Zone of skin (tissue), 1 donor: ENCODE measurements around a stretch of chr10.

DNA sequence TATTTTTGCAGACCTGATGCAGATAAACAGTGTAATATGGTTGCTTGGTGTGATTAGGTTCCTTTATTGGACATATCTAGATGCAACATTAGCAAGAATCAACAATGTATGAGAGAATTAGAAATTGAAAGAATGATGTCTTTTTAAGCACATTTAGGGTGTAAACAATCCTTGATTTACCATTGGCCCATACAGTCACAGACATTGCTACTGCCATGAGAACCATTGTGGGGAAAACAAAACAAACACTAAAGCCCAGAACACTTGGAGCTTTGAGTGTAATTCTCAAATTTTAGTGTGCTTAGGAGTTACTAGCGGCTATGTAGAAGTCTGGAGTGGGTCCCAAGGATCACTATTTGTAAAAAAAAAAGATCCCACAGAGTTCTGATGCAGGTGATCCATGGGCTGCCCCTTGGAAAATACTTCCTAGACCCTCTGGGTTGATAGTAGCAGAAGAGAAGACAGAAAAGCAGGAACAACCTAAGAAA, 36.8 kb downstream of the SLK start:
- RRBS, result no CpG with 5 or more reads among the region's 1 CpG

- RRBS, result no CpG with 5 or more reads among the region's 4 CpGs
Observed at GRCh38 chr10:104020285-104020680, 53.3 kb downstream of the SLK start.

DNA sequence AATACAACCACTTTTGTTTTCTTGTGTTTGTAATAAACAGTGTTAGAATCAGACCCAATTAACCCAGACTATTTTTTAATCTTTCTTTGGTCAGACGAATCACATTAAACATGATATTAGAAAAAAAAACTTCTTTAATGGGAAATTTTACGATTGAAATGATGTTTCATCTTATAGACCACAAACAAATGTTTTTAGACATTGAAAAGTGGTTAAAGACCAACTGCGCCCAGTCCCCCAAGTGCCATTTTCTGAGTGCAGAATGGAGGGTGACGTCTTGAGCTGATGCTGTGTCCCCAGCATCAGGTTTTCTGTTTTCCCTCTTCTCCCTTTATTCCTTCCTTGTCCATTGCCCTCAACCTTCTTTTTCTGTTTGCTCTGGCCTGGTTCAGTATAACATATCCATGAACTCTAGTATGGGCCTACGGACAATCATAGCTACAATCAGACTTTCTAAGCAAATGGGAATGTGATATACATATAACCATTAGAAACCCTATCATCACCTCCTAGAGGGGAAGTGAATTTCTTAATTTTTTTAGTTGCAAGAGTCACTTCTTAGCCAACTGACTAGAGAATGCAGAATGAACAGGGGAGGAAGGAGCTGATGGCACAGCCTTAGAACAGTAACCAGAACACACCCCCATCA, 54.4 kb downstream of the COL17A1 start:
- RRBS, result no CpG with 5 or more reads among the region's 5 CpGs

- RRBS, result no CpG with 5 or more reads among the region's 10 CpGs
Observed at GRCh38 chr10:104036737-104037118, 49.0 kb downstream of the COL17A1 start.

DNA sequence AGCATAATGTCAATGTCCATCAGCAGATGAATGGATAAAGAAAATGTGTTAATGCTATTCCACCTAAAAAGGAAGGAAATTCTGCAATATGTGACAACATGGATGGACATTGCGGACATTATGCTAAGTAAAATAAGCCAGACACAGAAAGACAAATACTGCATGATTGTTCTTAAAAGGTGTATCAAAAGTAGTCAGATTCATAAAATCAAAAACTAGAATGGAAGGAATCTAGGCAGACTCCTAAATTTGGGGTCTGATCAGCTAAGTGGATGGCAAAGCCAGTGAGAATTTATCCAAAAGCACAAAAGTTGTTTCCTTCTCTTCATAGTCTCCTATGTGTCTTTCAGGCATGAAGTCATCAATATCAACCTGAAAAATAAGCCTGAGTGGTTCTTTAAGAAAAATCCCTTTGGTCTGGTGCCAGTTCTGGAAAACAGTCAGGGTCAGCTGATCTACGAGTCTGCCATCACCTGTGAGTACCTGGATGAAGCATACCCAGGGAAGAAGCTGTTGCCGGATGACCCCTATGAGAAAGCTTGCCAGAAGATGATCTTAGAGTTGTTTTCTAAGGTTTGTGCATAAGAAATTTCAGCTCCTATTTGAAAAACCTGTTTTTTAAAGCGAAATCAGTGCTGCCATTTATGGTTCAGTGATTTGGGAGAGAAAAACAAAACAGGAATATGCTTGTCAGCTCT, 4.7 kb downstream of the GSTO1 start:
- RRBS, result no CpG with 5 or more reads among the region's 4 CpGs

- RRBS, result no CpG with 5 or more reads among the region's 7 CpGs
Observed at GRCh38 chr10:104259980-104260754, 5.5 kb downstream of the GSTO1 start.

GRCh38 chr10:104339456-104340884, 1.7 kb upstream of the ITPRIP start:
- RRBS, result no CpG with 5 or more reads among the region's 18 CpGs

- RRBS, result no CpG with 5 or more reads among the region's 11 CpGs
Observed at GRCh38 chr10:104342616-104343346, 4.5 kb upstream of the ITPRIP start.

DNA sequence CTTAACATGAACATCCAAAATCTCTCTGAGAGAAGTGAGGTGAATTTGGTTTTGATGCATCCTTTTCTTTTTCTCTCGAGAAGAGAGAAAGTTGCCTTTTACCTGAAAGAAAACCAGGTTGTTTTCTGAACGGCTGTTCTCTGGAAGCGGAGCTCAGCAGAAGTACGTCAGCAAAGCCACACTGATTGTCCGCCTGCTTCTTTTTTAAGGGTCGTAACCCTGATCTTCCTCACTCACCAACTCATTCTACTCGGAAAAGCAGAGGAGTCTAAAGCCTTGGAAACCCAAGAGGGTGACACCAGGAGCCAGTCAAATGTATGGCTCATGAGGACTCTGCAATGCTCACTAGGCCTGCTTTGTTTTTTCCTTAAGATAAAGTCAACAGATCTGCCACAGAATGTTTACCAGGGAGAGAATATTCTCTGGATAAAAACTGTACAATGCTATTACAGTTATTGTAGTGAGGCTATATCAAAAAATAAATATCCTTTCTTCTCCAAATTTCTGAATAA, 1236.7 kb downstream of the SORCS3 start:
- RRBS, result no CpG with 5 or more reads among the region's 7 CpGs

- RRBS, result no CpG with 5 or more reads among the region's 6 CpGs
Observed at GRCh38 chr10:106648587-106649122, 515.9 kb downstream of the SORCS1 start.

DNA sequence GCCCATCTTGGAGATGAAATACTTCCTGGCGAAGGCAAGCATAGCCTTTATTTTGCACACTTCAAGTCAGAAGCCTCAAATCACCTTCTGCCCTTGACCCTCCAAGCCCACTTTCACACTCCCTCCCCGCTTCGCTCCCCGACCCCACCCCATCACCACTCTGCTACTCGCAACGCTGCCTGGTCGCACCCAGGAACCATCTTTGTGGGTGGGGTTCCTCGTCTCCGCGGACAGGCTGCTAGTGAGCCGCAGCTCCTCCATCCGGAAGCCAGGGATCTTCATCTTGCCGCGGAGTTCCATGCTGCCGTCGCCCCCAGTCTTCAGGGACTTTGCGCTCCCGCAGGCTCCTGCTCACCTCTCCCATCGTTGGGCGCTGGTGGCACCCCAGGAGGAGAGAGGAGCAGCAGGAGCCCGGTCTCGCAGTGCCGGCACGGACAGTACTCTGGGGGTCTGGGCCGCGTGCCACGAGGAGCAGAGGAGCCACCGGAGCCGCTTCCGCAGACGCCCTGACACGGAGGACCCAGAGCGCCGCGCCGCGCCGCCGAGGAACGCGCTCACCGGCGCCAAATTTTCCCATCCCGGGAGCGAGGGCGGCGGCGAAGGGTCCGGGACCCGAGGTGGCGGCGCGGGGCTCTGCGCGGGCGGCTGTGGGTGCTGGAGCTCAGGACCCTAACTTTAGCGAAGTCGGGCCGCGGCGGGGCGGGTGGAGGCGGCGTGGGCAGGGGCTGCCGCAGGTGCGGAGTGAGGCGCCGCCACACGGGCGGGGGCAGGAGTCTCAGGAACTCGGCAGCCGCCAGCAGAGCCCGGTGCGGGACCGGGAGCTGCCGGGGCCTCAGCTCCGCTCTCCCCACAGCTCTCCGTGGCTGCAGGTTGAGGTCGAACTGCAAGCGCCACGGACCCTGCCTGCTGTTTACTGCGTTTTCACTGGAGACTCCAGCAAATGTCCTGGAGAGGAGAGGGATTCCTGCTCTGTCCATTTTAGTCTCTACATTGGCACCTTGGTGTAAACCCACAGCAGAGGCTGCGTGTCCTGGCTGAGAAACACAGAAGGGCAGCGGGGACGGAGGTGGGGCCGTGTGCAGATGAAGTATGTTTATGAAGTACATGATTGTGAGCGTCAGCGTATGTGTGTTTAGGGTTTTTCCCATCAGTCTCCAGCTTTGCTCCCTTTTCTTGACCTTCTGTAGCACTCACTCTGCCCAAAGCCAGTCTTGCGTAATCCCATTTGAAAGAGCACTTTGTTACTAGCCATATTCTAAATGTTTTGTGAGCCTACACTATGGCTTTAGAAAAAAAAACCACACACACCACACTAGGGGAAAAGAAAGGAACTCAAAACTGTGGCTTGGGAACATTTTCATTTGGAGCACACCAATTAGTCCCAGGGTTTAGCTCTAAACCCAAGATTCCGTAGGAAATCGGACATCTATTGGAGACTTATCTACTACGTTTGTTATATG, 750.3 kb upstream of the SORCS1 start:
- RRBS, result 10% methylated on average over 20 of the region's 92 CpGs

GRCh38 chr10:109969053-109969751, 38.6 kb upstream of the ADD3 start:
- RRBS, result no CpG with 5 or more reads among the region's 12 CpGs

- RRBS, result no CpG with 5 or more reads among the region's 6 CpGs
Observed at GRCh38 chr10:110003431-110004041, 4.2 kb upstream of the ADD3 start.

DNA sequence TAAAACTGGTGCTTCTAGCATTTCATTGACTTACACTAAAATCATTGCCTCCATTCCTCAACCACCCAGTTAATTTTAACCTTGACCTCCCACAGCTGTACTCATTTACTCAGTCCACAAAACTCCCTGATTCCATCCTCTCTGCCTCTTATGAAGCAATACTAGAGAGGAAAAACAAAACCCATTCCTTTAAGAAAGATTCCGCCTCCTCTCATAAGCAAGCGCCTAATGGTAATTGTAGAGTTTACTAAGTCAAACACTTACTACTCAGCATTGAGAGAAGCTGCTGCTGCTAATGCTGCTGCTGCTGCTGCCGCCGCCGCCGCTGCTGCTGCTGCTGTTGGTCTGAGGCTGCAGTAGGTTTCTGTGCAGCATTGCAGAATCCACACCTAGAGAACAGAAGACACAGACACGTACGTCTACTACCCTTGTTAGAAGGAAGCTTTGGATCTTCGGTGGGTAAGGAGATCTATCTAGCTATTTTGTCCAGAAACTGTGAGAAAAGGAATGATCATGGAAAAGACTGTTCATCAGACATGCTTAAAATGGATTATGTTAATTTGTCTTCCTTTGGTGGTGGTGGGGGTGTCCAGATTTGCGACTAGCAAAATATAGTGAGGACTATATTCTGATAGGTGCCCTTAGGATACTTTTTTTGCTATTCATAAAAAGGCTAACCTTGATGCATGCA, 1.9 kb upstream of the ADD3 start:
- RRBS, result no CpG with 5 or more reads among the region's 10 CpGs

GRCh38 chr10:110048082-110048548, 40.3 kb downstream of the ADD3 start:
- RRBS, result no CpG with 5 or more reads among the region's 3 CpGs

- RRBS, result no CpG with 5 or more reads among the region's 5 CpGs
Observed at GRCh38 chr10:110074129-110074792, 66.5 kb downstream of the ADD3 start.

- RRBS, result 1% methylated on average over 6 of the region's 51 CpGs
Observed at GRCh38 chr10:110208434-110209481, 1.4 kb downstream of the MXI1 start.